Spleen (tissue), 7 donors: ENCODE measurements around the gene S1PR1.

DNA sequence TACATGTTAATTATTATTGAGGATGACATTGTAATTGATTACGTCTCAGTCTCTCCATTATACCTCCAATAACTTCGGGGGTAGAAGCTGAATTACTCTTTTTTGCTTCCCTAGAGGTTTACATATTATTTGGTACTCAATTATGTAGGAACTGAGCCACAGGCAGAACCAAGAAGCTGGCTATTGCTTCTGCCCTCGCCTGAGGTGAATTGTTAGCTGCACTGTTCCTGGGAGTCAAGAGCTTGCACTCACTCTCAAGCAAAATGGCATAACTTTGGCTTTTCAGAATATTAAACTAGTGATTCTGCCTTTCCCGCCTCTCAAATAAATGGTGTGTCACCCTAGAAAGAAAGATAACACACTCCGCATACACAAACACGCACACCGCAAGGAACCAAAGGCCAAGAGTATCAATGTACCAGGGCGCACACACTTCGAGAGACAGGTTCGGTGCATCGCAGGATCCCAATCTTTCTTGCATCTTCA lies 577 bp upstream of the RTCA start:
- PRO-cap, 4 experiments: no peak in any of the 4 experiments
- RAMPAGE, long total RNA, 4 experiments: no peak in any of the 4 experiments

GRCh38 chr1:100270435-100270946 lies 4.5 kb downstream of the RTCA start:
- PRO-cap, 4 experiments: no peak in any of the 4 experiments
- RAMPAGE, long total RNA, 4 experiments: no peak in any of the 4 experiments

GRCh38 chr1:100362676-100363839 lies 10.8 kb downstream of the CDC14A start:
- PRO-cap, 4 experiments: no peak in any of the 4 experiments
- RAMPAGE, long total RNA, 4 experiments: no peak in any of the 4 experiments

DNA sequence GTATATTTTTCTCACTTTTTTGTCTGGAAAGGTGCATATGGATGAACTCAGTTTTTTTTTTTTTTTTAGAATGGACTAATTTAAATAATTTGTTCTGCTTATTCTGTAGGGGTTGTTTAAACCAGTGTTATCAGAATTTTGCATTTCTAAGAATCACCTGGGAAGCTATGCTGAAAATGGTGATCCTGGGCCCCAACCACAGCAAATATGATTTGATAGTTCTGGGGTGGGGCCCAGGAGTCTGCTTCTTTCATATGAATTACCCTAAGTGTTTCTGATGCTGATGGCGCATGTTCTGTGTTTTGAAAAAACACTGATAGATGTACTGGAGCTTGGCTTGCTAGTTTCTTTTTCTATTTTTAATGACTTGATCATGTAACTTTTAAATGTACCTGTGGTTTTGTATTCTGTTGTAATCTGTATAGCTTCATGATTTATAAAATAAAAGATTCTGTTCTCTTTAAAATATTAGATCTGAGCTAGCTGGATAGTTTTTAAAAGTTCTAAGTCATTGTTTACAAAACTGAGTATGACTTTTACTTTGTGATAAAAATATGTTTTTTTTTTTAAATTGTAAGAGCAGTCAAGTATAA lies 89.4 kb downstream of the CDC14A start:
- PRO-cap, 4 experiments: no peak in any of the 4 experiments
- RAMPAGE, long total RNA, 4 experiments: no peak in any of the 4 experiments

GRCh38 chr1:100460973-100461680 lies 76.8 kb upstream of the GPR88 start:
- PRO-cap, 4 experiments: no peak in any of the 4 experiments
- RAMPAGE, long total RNA, 4 experiments: no peak in any of the 4 experiments

GRCh38 chr1:100708580-100708995 lies 11.0 kb upstream of the VCAM1 start:
- PRO-cap, 4 experiments: peak in 4 of 4 experiments; most common plus-strand start chr1:100708876 (in 4)
- RAMPAGE, long total RNA, 4 experiments: no peak in any of the 4 experiments

DNA sequence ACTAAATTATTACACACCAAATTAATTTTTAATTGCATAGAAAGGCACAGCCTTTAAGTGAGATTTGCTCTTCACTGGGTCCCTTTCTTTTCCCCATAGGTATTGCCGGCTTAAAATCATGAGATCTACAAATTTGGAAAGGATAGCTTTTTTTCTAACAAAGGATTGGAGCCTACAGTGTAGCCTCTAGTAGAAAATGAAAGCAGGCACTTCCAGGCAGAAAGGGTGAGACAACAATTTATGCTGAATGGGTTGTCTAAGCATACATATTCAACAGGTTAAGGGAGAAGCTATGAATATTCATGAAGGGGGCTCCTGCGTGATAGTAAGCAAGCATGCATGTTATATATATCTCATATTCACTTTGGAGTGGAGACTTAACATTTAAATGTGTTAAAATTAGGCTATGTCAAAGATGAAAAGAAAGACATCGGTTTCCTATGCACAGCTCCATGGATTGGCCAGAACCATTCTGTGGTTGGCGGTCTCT lies 65.9 kb downstream of the VCAM1 start:
- PRO-cap, 4 experiments: peak in 3 of 4 experiments; most common minus-strand start position 198 of the sequence (in 3)
- RAMPAGE, long total RNA, 4 experiments: no peak in any of the 4 experiments

GRCh38 chr1:101148893-101149378 lies 87.9 kb upstream of the S1PR1 start:
- PRO-cap, 4 experiments: no peak in any of the 4 experiments
- RAMPAGE, long total RNA, 4 experiments: no peak in any of the 4 experiments

GRCh38 chr1:101150335-101151111 lies 86.3 kb upstream of the S1PR1 start:
- PRO-cap, 4 experiments: no peak in any of the 4 experiments
- RAMPAGE, long total RNA, 4 experiments: no peak in any of the 4 experiments

GRCh38 chr1:101236736-101237351 lies at the start of gene S1PR1:
TSS of gene S1PR1 (plus strand) at chr1:101237019.
- PRO-cap, 4 experiments: peak in 4 of 4 experiments; most common plus-strand start chr1:101237019 (in 3); most common minus-strand start chr1:101236927 (in 2)
- RAMPAGE, long total RNA, 4 experiments: start-site peak on the plus strand in 4 of 4 experiments, at chr1:101236777-101237025 at its widest, 68 to 2,241 reads per replicate

DNA sequence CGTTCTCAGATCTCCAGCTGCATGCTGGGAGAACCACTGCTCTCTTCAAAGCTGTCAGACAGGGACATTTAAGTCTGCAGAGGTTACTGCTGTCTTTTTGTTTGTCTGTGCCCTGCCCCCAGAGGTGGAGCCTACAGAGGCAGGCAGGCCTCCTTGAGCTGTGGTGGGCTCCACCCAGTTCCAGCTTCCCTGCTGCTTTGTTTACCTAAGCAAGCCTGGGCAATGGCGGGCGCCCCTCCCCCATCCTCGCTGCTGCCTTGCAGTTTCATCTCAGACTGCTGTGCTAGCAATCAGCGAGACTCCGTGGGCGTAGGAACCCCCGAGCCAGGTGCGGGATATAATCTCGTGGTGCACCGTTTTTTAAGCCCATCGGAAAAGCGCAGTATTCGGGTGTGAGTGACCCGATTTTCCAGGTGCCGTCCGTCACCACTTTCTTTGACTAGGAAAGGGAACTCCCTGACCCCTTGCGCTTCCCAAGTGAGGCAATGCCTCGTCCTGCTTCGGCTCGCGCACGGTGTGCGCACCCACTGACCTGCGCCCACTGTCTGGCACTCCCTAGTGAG lies 914.6 kb downstream of the AMY1C start:
- PRO-cap, 4 experiments: no peak in any of the 4 experiments
- RAMPAGE, long total RNA, 4 experiments: no peak in any of the 4 experiments

- PRO-cap, 4 experiments: peak in 2 of 4 experiments; most common minus-strand start chr1:107877899 (in 2)
- RAMPAGE, long total RNA, 4 experiments: no peak in any of the 4 experiments
These were observed 87.3 kb downstream of the VAV3 start for GRCh38 chr1:107877792-107878036.

- PRO-cap, 4 experiments: no peak in any of the 4 experiments
- RAMPAGE, long total RNA, 4 experiments: no peak in any of the 4 experiments
These were observed 68.1 kb downstream of the VAV3 start for GRCh38 chr1:107896898-107897198.

GRCh38 chr1:108107606-108107985 lies 92.5 kb downstream of the SLC25A24 start:
- PRO-cap, 4 experiments: no peak in any of the 4 experiments
- RAMPAGE, long total RNA, 4 experiments: no peak in any of the 4 experiments

DNA sequence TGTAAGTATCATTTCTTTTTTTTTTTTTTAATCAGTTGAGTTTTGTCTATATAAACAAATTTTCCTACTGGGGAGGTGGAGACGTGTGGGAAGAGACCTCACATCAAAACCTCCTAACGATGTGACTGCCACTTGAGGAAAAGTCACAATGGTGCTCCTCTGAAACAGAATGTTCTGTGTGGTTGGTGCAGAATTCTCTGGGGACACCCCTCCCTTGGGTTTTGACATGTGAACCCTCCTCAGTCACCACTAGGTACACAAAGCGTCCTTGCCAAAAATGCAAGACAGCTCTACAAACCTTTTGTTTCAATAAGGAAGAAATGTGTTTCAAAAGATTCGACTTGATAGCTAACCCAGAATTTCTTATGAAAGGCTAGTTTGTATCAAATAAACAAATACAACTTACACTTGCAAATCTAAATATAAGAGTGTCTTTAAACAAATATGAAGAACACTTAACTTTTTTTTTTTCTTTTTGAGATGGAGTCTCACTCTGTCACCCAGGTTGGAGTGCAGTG lies 9.4 kb downstream of the SLC25A24 start:
- PRO-cap, 4 experiments: no peak in any of the 4 experiments
- RAMPAGE, long total RNA, 4 experiments: no peak in any of the 4 experiments

DNA sequence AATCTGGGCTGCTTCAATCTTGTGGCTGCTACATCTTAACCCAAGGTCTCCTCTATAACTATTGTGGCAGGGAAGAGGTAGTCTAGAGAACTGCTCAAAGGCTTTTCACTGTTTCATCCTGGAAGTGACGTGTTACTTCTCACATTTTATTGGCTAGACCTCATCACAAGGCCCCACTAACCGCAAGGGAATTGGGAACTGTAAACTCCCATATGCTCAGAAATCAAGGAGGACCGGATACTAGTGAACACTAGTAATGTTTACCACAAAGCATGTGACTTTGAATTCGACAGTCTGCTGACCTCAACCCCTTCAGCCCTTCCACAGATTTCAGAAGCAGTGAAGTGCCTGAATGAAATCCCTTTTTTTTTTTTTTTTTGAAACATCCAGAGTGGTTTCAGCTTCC lies 3.4 kb upstream of the EEIG2 start:
- PRO-cap, 4 experiments: peak in 2 of 4 experiments; most common plus-strand start position 283 of the sequence (in 1); most common minus-strand start position 54 of the sequence (in 2)
- RAMPAGE, long total RNA, 4 experiments: no peak in any of the 4 experiments

DNA sequence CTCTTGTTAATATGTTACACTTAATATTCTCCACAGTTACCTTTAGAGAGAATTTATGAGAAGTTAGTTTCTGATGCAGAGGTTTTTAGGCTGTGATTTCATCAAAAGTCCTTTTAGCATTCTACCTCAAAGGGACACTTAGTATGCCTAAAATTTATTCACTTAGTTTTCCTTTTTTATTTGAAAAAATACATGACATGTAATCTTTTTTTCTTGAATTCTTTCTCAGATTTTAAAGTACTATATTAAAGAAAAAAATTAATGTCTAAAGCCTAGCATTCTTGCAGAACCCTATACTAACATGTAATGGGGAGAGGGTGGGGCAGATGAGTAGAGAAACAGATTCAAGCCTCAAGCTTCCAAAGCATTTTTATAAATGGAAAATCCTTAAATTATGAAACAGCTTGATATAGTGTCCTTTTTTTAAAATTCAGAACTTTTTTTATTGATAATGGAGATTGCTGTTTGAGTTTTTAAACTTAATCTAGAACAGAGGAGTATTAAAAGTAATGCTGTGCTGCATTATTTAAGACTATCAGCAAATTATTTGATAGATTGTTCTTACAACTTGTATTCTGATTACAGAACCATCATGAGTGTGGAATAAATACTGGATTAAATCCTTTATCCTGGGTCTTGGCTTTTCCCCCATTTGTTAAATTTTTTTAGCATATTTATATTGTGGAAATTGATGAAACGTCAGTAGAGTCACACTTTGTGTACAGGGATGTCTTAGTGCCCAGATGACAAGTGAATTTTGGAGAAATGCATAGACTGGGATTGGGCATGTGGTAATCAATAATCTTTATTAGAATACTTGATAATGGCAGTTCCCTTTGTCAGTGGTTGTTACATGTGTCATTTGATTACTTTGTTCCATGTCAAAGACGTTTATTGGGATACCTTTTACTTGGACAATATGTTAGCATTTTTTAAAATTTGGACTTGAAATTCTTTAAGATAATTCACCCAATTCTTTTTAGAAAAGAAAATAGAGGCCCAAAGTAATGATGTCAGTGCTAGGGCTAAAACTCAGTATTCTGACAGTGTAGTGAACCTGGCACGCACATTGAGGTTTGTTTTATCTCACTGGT lies 8.8 kb downstream of the PRPF38B start:
- PRO-cap, 4 experiments: no peak in any of the 4 experiments
- RAMPAGE, long total RNA, 4 experiments: no peak in any of the 4 experiments

GRCh38 chr1:108746865-108747905 lies 711 bp downstream of the STXBP3 start:
- PRO-cap, 4 experiments: peak in 4 of 4 experiments; most common plus-strand start chr1:108746995 (in 4); most common minus-strand start chr1:108746912 (in 4)
- RAMPAGE, long total RNA, 4 experiments: no peak in any of the 4 experiments

DNA sequence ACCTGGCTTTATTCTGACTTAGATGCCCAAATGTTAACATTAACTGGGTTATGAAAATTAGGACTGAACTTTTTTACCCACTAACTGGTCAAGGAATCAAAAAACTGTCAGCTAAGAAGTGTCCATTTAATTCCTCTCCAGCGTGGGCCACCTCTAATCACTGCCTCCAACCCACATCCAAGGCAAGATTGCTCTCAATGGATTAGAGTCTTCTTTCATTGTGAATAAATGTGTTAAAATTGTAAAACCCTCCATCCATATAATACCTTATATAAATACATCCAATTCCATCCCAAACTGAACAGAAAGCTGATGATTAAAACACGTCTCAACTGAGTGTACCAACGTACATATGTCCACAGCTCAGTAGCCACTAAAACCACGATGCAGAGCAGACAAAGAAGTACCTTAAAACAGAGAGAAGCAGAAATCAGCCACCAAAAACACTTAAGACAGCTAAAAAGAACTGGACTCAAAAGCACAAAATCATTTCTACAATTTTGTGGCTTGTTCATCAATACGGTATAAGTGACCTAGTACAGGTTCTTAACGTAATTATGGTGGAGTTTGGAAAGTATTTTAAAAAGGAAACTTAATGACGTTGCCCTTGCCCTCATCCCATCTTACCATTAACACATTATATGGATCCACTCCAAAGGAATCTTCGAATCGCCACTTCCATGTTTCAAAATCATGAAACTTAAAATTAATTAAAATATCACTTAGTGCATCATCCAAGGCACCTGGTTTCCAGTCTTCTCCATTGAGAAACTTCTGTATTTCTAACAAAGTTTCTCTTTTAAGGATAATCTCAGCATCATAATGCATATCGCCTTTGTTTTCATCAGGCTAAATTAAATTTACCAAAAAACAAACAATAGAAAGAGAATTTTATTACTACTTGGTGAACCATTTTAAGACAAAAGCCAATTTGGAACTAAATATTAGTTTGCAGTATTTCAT lies 19.8 kb downstream of the CLCC1 start:
- PRO-cap, 4 experiments: no peak in any of the 4 experiments
- RAMPAGE, long total RNA, 4 experiments: no peak in any of the 4 experiments

DNA sequence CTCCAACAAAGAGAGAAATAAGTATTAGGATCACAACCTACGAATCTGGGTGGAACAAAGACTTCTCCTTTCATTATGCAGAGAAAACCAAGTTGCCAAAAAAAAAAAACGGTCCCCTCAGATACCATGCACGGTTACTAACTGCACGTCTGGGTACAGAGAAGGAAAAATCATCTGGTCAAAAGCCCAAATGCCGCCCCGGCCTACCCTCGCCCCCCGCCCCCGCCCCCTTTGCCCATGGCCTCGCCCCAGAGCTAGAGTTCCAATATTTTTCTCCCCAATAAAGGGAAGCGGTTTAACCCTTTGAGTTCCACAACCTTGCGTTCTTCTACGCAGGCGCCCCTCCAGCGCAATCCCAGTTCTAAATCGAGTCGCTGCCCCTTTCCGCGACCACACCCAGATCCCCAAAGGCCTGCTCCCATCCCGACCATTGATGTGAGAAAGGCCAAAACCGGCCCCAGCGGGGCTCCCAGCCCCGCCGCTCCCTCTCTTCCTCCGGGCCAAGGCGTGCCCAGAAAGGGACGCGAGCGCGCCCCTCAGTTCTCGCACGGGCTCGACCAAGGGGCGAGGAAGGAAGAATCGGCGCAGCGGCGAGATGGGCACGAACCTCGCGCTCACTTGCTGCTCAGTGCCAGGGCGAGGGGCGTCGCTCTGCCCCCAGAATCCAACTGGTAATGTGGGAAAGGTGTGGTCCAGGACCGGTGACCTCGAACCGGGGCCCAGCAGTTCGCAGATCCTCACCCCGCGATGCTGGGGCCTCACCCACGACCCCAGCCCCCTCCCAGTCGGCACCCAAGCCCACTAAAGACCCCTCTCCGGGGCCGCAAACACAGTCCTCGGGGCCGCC lies 766 bp downstream of the WDR47 start:
- PRO-cap, 4 experiments: no peak in any of the 4 experiments
- RAMPAGE, long total RNA, 4 experiments: no peak in any of the 4 experiments